Measurements from ENCODE around the gene MCM10.

DNA sequence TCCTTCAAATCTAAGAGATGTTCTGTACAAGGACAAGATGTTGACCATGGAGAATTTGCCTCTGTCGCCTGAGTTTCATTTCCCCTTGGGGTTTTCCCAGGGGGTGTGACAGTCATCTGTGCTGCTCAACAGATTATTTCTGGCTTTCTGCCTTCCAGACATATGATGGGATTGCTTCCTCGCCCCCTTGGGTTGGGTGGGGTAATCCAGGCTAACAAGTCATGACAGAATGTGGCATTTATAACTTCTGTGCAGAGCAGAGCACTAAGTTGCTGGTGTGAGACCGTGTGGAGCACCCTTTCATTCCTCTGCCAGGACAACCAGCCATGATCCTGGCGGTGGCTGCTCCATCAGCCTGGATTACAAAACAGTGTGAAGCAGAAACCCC, 13.6 kb upstream of the USP6NL start:
- PRO-cap = no peak

DNA sequence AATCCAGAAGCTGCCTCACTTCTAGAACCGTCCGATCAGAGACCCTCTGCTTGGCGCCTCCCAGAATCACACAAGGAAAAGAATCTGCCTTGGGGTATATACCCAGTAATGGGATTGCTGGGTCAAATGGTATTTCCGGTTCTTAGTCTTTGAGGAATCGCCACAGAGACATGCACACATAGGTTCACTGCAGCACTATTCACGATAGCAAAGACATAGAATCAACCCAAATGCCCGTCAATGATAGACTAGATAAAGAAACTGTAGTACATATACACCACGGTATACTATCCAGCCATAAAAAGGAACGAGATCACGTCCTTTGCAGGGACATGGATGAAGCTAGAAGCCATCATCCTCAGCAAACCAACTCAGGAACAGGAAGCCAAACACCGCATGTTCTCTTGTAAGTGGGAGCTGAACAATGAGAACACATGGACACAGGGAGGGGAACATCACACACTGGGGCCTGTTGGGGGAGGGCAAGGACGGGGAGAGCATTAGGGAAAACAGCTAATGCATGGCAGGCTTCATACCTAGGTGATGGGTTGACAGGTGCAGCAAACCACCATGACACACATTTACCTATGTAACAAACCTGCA, 58.1 kb upstream of the ECHDC3 start:
- PRO-cap = no peak

GRCh38 chr10:12028852-12029335, 13.7 kb downstream of the UPF2 start:
- PRO-cap = no peak

DNA sequence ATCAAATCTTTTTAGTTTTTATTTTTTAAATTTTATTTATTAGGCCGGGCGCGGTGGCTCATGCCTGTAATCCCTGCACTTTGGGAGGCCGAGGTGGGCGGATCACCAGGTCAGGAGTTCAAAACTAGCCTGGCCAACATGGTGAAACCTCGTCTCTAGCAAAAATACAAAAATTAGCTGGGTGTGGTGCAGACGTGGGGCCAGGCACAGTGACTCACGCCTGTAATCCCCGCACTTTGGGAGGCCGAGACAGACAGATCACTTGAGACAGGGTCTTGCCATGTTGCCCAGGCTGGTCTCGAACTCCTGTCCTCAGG, 2.7 kb downstream of the DHTKD1 start:
- PRO-cap = no peak

- PRO-cap = no peak
These were observed 1.0 kb upstream of the CAMK1D start for GRCh38 chr10:12348370-12348719.

GRCh38 chr10:12471080-12471688, 121.8 kb downstream of the CAMK1D start:
- PRO-cap = no peak

DNA sequence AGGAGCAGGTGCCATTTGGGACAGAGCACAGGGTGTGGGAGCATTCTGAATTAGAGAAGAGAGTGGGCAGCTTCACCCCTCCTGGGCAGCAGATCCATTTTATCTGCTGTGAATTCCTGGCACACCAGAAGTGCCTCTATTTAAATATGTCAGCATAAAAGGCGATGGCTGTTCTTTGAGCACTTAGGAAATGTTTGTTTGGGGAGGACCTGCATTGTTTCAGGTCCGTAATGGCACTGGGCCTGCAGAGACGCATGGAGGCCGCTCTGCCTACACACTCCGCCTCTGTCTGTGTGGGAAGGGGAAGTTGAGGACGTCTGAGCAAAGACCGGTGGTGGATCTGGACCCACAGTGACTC, 253.1 kb downstream of the CAMK1D start:
- PRO-cap = no peak

DNA sequence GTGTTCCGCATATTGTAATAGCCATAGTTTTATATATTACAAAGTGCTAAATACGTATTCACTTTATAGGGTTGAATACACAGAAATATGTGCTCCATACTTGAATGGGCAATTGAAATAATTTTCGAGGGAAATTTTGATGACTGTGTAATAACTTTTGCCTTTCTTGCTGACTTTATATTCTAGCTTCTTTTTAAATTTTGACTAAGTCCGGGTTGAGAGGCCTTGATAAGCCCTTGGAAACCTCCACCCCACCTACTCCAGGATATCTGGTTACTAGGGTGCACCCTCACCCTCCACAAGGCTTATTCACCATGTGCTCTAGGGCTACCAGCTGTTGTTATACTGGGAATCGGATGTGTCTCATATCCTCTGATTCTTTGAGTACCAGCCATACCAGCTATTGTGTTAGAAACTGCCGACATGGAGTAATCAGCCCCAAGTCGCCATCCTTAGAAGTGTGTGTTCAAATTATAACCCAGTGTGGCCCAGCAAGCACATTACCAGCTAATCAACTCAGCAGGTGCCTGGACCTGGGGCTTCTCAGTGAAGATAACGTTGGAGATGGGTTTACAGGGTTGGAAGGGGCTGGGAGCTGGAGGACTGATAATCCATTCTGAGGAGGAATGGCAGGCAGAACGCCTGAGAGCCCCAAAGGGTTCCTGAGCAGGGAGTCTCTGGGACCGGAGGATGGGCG, 265.3 kb downstream of the CAMK1D start:
- PRO-cap = no peak

- PRO-cap = no peak
These were observed 300.8 kb downstream of the CAMK1D start for GRCh38 chr10:12650080-12650571.

- PRO-cap = no peak
These were observed 290.5 kb downstream of the CCDC3 start for GRCh38 chr10:12710624-12711706.

- PRO-cap = no peak
These were observed 270.6 kb downstream of the CCDC3 start for GRCh38 chr10:12730681-12731605.

- PRO-cap = no peak
These were observed 11.6 kb upstream of the OPTN start for GRCh38 chr10:13088292-13088818.

GRCh38 chr10:13139792-13140189, 21.6 kb upstream of the MCM10 start:
- PRO-cap = no peak

DNA sequence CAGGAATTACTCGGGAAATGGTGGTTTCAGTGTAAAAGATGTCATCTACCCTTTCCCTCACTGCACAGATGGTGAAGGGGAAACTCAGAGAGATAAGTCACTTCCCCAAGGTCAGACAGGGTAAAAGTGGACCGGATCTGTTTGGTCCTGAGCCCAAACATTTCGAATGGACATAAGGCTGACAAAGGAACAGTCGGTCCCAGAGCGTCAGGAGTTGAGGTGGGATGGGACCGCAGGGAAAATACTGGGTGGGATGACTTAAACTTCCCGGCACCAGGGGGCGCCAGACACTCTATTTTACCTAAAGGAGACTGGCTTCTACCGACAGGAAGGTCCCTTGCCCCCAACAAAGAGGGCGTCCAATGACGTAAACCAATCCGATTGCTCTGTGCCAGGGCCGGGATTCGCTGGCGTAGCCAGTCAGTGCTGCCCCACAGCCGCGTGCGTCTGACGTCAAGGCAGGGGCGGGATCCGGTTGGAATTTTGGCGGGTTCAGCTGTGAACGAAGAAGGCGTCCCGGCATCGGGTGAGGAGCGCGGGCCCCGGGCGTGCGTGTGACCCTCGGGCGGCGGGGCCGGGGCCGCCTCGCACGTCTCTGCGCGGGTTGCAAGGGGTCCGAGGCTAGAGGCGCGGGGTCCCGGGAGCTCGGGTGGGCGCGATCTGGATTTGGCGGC, at the start of gene MCM10:
Gene MCM10 (plus strand): TSS at position 478 of the 674 bp plus-strand sequence.
- PRO-cap = bidirectional peak, plus-strand start at position 505 of the sequence, minus-strand start at position 216 of the sequence

- PRO-cap = no peak
These were observed 12.3 kb downstream of the MCM10 start for GRCh38 chr10:13173665-13174075.

- PRO-cap = no peak
These were observed 27.6 kb downstream of the PHYH start for GRCh38 chr10:13272186-13272670.

DNA sequence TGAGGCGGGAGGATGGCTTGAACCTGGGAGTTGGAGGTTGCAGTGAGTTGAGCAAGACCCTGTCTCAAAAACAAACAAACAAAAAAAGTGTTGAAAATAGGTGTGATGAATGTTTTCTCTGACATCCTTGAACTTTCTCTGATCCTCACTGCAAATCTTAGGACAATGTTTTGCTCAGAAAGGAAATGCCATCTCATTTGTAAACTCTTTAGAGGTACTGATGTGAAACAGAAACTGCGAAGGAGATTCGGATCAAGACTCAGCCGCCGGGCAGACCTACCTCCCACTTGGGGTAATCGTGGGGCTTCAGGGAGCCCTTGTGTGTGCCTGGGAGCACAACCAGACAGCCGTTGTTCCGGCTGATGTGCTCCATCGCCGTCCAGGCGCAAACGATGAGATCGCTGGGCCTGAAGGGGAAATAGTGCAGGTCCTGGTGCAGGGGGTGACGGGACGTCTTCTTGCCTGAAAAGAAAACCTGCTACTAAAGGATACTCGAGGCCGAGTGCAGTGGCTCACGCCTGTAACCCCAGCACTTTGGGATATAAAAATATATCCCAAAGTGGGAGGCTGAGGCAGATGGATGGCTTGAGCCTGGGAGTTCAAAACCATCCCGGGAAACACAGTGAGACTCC, 11.7 kb downstream of the PHYH start:
- PRO-cap = no peak

GRCh38 chr10:13499703-13500454, 28.9 kb downstream of the BEND7 start:
- PRO-cap = no peak

GRCh38 chr10:13614440-13615195, 27.9 kb downstream of the PRPF18 start:
- PRO-cap = no peak

DNA sequence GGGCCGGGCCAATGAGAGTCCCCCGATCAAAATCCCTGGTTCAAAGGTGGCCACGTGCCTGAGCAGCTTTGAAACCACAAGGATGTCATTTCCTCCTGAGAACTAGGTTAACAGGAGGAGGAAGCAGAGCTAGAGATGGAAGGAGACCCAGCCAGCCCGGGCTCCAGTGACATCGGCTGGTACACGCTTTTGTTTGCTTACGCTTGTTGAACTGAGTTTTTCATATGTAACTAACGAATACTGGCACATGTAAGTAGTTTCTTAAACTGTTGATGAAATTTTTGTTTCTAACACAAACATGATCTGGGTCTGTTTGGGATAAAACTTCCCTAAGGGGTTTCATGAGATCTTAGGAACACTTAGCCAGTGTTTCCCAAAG, 61.7 kb downstream of the PRPF18 start:
- PRO-cap = no peak